Left colon (tissue), 1 donor: ENCODE data around the gene CCK.

DNA sequence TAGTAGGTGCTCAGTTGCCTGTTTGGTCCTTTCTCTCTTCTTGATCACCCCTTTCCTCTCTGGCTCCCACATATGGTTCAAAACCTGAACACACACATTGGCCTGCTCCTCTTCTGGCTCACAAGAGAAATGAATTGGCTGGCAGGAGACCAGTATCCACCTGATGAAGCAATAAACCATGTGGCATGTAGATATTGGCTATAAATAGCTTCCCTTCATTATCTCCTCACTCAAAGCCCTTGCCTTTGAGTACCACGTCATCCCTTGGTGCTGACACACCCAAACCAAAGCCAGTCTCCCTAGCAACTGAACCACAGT is 98.7 kb downstream of the ZNF621 start:
- PRO-cap: bidirectional peak, plus-strand start outside the sequence, minus-strand start at position 122 of the sequence

- PRO-cap: no peak
Measured at GRCh38 chr3:40800415-40800840, 275.7 kb downstream of the ZNF621 start.

DNA sequence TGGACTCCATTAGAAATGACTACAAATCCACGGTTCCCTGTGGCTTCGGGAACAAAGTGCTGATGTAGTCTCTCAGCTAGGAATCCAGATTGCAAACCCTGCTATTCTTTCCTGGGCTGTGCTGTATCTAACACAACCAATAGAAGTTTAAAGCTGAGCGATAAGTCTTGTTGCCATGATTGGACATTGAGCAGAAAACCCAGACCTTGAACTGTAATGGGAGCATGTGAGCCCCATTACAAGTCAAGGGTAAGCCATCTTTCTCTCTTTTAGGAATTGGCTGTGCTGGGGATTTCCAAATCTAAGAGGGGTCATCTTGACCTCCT is 306.6 kb upstream of the CTNNB1 start:
- PRO-cap: no peak

GRCh38 chr3:41224696-41225419 is 25.6 kb downstream of the CTNNB1 start:
- PRO-cap: no peak

DNA sequence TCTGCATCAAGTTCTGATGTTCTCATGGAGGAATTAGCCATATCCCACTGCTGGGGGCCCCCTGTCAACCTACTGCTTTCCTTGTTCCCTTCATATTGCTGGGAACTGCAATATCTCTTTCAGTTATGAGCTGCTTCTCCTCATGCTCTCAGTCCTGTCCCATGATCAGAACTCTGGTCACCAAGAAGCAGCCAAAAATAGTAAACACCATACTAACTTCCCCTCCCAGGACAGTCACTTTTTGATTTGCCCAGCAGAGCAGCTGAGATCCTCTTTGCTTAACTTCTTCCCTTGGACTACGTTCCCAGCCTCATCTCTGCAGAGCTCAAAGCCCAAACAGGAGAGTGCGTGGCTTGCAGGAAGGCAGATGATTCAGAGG is 153.1 kb downstream of the CTNNB1 start:
- PRO-cap: no peak

- PRO-cap: no peak
Measured at GRCh38 chr3:41646694-41647354, 315.1 kb downstream of the ULK4 start.

DNA sequence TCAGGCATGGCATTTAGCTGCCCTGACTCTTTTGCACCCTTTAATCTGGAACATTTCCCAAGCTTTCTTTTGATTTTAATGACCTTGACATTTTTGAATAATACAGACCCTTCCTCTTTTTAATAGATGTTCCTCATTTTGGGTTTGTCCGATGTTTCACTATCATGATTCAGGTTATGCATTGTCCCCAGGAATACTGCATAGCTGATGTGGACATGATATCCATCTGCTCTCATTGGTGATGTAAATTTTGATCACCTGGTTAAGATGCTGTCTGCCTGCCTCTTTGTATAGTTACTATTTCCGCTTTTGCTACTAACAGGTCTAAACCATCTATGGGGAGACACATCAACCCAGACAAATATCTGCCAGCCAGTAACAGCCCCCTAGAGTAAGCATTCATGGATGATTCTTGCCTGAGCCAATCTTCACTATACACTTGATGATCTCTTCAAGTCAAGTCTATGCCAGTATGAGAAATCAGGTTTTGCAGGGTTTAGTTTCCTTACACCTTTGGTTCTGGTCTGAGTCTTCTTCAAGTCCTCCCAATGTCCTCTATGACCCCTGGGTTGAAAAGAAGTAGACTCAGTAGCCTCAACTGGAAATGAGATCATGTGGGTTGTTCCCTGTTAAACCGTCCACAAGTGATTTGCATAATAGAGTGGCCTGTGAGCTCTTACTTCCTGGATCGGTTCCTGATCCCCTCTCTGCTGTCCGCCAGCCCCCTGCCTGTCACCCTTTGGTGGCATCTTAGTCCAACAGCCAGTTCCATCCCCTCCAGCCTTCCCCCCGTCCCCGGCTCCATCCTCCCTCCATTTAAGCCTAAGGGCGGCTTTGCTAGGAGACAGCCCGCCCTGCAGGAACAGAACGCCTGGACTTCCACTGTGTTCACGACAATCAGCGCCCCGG is 50.8 kb upstream of the ULK4 start:
- PRO-cap: unidirectional peak, plus-strand start at position 698 of the sequence

DNA sequence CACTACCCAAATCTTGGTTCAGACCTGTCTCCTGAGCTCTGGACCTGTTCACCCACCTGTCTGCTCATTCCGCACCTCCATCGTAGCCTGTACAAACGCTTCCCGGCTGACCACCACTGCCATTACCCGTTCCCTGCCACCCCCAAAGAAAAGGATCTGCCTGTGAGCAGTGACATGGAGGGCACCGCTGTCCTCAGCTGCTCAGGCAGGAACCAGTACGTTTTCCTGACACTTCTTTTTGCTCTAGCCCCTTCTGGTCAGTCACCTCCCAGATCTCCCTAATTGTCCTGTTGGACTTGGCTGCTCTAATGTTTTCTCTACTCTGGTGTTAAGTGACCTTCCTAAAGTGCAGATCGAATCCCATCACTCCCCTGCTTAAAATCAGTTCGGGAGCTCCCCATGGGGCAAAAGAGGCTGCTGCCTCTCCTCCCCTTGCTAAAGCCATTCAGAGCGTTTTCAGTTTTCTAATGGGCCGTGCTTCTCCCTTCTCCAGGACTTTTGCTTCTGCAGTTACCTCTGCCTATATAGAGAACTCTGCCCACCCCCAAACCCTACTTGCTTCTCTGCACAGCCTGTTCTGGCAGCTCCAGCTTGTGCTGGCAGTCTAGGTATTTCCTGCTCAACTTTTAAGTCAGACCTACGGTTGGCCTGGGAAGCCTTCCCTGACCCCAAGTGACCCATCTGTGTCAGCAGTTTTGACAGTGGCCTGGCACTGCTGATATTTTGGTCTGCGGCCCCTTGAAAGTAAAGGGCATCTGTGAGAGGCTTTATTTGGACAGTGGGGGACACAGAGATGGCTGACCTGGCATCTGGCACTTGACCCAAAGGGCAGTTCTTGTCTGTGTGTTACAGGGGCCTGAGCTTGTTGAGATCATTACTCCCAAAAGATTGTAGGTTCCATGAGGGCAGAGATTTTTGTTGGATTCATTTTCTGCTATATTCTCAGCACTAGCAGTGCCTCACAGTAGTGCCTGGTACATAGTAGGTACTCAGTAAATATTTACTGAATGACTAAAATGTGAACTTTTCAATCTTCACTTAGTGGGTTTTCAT is 55.5 kb upstream of the TRAK1 start:
- PRO-cap: no peak

DNA sequence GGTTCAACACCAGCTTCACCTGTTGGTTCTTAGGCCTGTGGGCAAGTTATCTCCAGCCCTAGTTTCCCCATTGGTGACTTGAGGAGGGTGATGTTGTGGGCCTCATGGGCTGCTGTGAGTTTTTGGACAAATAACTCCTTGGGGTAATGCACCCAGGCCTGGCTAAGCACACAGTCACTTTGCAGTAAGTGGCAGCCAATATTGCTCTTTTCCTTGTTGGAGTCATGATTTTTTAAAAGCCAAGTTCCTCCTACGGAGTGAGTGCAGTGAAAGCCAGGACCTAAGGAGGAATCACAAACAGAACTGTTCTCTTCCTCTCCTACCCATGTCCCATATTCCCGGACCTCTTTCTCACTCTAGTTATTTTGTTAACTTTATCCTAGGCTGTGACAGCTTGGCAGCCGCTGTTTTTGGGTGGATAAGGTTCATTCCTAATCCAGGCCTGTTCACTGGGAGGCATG is 20.2 kb upstream of the TRAK1 start:
- PRO-cap: no peak

- PRO-cap: no peak
Measured at GRCh38 chr3:42079547-42080182, 11.5 kb upstream of the TRAK1 start.

DNA sequence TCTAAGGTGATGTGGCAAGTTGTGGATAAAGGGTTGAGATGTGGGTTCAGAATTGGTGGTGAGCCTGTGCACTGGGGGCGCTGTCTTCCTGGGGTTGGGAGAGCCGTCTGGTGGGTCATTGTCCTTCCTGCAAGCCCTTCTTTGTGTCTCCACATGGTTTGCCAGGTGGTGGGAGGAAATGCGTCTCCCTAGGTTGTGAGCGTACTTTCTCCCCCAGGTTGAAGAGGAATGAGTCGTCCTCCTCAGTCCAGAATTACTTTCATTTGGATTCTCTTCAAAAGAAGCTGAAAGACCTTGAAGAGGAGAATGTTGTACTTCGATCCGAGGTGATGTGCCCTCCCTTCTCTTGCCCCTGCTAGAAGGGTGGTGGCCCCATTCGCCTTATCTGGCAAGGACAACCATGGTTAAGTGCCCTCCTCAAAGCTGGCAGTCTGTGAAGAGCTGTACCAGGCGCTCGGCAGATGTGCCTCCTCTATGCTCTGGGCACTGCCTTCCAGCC is 77.1 kb downstream of the CCK start:
- PRO-cap: no peak

GRCh38 chr3:42265967-42266568 is at the start of gene CCK:
TSS of gene CCK (minus strand) at chr3:42266185.
- PRO-cap: no peak

DNA sequence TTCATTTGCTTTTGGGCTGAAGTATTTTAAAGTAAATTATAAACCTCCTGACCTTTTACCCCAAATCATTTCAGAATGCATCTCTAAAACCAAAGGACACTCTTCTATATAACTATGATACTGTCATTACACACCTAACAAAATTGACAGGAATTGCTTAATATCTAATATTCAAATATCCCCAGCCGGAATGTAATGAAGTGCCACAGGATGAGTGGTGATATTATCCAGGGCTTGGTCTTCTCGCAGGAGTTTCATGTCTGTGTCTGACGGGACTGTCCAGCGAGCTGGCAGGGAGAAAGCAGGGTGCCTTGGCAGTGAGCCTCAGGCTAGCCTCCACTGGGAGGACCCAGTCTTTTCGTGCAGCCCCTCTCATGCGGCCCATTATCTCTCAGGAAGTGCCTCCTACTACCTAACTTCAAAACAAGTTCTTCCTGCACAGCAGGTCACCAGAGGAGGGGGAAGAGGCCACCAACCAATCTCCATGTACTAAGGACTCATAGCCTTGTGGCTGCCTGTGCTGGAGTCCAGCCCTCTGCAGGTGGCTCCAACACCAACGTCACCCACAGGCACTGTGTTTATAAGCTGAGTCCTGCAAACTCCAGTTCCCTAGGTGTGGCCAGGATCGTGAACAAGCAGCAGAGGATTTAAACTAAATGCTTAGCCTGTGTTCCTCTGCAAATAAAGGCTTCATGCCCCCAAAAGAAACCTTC is 4.7 kb downstream of the VIPR1 start:
- PRO-cap: bidirectional peak, plus-strand start at position 612 of the sequence, minus-strand start at position 486 of the sequence

DNA sequence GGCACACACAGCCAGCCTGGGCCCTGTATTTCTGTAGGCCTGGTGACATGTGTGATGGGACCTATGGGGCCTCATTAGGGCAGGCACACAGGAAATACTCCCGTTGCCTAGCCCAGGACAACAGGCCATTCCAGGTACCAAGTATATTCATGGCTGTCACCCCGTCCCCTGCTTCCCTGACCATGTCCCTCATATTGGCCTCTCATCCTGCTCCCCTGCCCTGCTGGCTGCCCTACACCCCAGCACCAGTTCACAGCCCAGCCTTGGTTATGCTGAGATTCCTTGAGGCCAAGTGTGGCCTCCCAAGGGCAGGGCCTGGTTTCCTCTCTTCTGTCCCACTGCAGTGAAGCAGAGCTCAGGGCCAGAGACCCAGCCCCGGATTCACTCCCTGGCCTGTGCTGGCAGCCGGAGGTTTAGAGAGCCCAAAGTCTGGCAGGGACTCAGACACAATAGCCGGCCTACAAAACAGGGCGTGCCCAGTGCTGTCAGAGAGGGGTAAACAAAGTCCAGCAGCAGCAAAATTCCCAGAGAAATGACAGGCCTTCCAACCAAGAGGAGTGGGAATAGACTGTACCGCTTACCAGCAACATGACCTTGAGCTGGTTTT is 13.9 kb downstream of the VIPR1 start:
- PRO-cap: bidirectional peak, plus-strand start at position 416 of the sequence, minus-strand start at position 415 of the sequence

DNA sequence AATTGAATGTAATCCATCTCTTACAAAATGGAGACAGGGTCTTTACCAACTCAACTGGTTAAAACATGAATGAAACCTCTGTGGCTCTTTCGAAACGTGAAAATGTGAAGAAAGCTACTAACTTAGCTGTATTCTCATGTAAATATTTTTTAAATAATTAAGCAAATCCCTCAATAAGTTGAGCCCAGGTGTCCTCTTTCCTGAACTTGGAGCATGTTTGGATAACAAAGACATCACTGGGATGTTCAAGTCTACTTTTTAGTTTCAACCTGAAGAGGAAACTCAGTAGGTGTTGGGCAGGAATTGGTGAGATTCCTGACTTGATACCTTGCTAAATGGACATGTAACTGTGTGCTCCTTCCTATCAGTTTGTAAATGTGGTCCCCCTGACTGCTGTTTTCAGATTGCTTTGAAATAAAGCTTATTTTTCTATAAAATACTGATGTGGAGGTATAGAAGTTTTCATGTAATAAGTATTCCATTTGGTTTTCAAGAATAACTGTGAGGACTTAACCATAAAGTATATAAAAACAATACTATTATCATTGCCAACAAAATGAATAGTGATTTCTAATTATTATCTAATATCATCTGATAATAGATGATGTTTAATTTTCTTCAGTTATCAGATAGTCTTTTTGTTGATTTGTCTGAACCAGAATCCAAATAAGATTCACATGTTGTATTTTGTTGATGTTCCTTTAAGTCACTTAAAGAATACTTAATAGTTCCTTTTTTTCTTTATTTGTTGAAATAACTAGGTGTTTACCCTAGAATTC is 4.1 kb downstream of the SS18L2 start:
- PRO-cap: no peak

DNA sequence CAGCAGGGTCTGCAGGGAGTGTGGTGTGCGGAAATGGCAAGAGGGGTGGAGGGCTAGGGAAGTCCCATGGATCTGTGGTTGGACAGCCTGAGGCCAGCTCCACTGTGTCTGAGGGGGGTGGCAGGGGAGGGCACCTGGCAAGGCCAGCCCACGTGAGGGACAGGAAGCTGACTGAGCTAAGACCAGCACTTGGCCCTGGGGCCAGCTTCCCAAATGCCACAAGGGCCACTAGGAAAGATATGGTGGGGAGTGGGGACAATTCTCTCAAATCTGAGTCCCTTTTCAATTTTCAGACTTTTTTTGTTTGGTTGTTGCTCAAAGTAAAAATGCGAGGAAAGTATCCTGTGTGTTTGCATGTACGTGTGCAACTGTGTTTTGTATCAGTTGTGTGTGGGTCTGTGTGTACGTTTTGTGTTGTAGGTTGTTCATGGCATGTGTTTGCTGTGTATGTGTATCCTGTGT is 2.0 kb upstream of the HHATL start:
- PRO-cap: no peak

DNA sequence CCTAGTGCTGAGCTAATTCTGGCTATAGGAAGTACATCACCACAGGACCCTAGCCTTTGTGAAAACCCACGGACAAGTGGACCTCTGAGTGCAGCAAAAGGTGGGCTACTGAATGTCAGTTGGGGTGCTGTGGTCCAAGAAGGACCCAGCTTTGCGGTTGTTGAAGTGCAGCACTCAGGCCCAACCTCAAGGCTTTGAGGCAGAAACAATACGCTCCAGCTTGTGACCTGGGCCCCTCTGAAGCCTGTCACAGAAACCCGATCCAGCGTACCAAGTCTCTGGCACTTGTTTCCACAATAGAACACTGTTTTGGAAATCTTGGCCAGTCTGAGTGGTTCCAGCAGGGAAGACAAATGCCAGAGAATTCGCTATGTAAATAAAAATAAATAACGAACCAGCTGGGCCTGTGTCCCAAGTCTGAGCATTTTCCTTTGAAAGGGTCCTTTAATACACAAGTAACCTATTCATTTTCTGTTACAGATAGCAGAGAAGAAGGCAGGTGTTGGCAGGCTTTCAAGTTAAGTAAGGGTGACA is 26.6 kb downstream of the CCDC13 start:
- PRO-cap: no peak

DNA sequence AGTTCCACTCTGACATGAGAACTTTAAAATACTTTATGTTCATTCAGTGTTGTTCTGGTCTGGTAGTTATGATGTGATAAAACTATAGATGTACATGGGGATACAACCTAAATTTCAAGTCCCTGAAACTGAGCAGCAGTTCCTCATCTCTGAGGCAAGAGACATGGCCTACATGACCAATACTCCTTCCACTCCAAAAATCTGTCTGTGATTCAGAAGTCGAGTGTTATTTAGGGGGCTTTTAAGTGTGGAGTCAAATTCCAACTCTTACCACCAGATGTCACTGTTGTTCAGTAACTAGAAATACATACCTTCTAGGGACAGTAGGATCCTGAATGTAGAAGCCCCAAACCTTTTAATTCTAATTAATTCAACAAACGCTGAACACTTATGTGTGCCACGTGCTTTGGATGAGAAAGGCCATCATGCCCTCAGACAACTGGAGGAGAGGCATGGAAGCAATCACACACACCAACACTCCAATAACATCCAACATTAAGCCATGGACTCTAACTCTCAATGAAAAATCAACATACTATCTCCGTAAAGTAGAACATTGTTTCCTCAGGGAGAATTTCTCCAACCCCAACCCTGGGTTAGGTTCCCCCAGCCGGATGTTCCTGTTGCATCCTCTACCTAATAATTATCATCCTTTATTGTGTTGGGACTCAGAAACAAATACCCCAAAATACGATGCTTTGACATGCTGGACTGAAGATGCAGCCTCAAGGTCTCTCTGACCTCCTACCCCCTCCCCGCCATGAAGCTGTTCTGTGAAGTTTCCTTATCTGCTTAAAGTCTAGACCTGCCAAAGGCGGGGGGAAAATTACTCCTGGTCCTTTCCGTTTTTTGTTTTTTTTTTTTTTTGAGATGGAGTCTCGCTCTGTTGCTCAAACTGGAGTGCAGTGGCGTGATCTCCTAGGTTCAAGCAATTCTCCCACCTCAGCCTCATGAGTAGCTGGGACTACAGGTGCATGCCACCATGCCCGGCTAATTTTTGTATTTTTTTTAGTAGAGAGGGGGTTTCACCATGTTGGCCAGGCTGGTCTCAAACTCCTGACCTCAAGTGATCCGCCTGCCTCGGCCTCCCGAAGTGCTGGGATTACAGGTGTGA is 8.0 kb upstream of the CCDC13 start:
- PRO-cap: no peak

DNA sequence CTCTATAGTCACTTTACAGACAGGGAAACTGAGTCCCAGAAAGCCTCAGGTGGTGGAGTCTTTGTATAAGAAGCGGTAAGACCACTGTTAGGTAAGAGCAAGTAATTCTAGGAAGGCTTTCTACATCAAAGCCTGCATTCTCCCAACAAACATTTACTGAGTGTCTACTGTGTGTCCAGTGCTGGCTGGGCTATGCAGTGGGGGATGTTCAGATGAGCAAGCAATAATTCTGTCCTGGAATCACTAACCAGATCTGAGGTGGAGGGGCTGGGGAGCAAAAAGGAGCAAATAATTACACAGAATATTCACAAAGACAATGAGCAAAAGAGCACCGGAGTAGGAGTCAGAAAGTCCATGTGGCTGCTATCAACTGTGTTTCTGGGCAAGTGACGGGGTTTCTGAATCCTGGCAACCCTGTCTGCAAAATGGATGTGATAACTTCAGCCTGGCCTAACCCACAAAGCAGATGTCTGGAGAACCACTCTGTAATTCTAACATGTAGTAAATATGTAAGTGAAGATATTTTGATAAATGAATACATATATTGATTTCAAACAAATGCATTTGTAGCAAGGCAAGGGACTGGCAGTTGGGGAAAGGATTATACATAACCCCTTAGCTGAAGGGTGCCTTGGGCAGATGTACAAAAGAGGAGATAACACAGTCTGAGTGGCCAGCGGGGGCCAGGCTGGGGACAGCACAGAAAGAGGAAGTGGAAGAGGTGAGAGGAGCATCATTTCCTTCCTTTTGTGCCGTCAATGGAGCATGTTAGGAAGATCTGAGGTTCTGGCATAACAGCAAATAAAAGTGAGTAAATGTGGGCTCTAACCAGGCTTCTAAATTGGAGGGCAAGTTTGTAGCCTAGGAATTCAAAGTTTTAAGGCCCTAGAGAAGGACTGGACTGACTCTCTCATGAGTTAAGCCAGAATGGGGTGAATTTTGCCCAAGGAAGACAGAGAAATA is 28.8 kb downstream of the CYP8B1 start:
- PRO-cap: no peak

DNA sequence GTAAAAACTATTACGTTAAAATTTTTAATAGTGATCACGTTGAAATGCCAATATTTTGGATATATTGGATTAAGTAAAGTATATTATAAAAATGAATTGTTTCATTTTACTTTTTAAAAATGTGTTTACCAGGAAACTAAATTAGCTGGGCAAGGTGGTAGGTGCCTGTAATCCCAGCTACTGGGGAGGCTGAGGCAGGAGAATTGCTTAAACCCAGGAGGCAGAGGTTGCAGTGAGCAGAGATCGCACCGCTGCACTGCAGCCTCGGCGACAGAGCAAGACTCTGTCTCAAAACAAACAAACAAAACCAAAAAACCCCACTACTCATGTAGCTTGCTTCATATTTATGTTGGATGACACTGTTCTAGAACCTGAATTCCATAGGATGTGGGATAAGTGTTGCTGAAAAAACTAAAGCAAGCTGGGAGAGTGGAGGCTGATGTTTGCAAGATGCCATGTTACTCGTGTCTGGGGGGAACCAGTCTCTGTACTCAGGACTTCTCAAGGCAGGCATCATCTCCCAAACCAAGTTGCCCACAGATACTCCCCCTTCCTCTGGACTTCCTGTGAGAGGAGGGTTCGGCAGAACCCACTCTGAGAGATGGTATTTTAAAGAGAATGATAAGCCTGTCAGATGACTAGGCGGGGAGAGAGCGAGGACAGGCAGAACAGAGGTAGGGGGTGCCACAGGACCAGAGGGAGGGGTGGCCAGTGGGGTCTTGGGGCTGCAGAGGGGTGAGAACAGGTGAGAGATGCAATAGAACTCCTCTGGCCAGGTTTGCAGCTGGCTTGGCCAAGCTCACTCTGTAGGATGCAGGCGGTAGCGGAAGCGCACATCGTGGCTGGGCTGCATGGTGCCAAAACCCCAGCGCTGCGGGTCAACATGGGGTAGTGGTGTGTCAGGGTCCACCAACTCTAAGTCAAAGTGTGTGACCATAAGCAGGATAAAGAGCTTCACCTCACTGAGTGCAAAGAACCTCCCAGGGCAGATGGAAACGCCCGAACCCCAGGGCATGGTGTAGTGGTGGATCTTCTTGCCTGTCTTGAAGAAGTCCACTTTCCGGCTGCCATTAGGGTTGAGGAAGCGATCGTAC is 1.8 kb downstream of the CYP8B1 start:
- PRO-cap: no peak